ENCODE measurements around a stretch of chr17.

GRCh38 chr17:41532766-41533347 lies 4.7 kb upstream of the KRT19 start:
- PRO-cap = no peak
- RAMPAGE, long total RNA, 2 experiments = no peak in any of the 2 experiments

DNA sequence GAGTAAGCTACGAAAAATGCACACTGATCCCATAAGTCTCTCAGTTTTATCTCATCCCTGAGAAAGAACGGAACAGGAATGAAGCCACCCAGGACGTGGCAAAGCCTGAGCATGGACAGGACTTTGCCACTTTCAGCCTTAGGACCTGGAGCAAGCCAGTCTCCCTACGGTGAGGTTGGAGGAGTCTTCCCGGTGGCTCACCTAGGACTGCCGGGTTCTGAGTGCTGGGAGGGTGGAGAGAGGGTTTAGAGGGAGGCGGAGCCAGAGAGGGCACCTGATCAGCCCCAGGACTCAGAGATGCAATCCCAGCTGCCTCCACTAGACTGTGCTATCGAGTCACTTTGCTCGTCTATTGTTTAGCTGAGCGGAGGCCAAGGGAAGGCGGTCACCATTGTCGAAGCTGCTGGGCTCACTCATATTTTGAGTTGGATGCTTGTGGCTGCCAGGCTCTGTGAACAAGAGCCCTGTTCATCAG lies 7.2 kb downstream of the KRT14 start:
- PRO-cap = unidirectional peak, minus-strand start at position 199 of the sequence
- RAMPAGE, long total RNA, 2 experiments = no peak in any of the 2 experiments

DNA sequence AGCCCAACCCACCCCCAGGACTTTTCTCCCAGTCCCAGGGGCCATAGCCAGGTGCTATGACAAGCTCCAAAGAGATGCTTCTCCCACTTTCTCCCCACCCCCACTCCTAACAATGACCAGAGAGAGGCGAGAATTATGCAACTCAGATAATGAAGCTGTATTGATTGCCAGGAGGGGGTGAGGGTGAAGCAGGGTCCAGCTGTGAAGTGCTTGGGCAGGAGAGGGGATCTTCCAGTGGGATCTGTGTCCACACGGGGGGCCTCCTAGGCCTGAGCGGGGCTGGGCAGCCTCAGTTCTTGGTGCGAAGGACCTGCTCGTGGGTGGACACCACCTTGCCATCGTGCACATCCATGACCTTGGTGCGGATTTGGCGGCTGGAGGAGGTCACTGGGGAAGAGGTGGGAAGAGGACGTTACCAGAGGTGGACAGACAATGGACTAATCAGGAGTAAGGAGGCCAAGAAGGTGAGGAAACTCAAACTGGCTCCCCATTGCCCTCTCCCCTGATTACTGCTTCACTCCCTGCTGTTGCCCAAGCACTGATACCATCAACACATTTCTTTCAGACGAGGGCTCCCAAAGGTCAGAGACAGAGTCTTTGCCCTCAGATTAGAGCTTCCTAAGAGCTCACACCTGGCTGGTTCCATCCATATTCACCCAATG lies 4.4 kb downstream of the KRT14 start:
- PRO-cap = no peak
- RAMPAGE, long total RNA, 2 experiments = no peak in any of the 2 experiments

GRCh38 chr17:41648485-41649088 lies 24.2 kb upstream of the KRT17 start:
- PRO-cap = unidirectional peak, plus-strand start at chr17:41648886
- RAMPAGE, long total RNA, 2 experiments = no peak in any of the 2 experiments

DNA sequence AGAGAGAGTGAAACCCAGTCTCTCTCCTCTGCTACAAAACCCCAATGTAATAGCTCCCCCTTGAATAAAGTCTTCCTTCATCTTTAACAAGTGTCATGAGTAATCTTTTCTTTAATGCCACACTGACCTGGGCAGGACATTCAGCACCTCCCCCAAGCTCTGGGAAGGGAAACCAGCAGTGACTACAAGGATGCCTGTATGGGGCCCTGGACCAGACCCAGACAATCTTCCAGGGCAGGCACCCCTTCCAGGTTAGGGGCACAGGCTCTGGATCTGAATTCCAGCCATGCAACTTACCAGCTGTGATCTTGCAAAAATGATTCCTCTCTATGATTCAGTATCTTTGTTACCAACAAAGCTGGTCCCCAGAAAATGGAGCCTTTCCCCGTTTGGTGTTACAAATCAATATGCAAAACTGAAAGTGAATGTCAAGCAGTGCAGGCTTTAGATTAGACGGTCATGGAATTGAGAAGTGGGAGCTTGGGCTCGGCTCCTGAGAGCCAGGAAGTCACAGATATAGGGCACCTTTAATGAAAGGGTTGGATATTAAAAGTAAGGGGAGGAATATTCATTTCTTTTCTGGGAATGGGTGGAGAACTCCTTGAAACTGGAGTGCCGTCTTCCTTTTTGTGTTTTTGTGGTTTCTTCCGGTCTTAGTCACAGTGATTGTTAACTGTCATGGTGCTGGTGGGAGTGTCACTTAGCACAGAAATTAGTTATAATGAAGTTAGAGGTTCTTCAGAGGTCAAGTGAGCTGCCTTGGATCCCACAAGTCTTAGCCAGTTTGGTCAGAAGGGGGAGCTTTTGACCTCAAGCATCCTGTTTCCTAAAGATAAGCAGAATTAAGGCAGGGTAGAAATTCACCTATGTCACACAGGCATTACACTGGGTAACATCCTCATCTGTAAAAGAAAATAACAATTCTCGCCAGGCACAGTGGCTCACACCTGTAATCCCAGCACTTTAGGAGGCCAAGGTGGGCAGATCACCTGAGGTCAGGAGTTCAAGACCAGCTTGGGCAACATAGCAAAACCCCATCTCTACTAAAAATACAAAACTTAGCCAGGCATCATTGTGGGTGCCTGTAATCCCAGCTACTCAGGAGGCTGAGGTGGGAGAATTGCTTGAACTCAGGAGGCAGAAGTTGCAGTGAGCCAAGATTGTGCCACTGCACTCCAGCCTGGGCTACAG lies 9.7 kb upstream of the EIF1 start:
- PRO-cap = no peak
- RAMPAGE, long total RNA, 2 experiments = no peak in any of the 2 experiments

DNA sequence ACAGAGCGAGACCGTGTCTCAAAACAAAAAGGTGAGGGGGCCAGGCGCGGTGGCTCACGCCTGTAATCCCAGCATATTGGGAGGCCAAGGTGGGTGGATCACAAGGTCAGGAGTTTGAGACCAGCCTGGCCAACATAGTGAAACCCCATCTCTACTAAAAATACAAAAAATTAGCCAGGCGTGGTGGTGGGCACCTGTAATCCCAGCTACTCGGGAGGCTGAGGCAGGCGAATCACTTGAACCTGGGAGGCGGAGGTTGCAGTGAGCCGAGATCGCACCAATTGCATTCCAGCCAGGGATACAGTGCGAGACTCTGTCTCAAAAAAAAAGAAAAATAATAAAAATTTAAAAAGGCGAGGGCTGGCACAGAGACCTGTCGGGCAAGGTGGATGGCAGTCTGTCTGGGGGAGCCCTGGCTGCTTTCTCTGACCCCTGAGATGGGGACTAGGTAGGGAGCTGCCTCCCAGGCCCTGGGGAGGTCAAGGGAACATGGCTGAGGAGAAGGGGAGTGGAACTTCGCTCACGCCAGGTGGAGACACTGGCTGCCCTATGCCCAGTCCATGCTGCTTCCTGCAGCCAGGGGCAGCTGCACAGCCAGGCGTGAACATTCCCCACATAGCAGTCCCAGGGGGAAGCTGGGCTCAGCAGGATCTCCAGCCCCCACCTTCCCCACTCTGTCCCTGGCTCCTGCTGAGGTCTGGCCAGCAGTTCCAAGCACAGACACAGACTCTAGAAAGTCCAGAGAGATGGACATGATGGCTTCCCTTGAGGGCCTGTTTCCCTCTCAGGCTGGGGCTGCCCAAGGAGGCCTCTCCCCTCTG lies 9.6 kb downstream of the JUP start:
- PRO-cap = no peak
- RAMPAGE, long total RNA, 2 experiments = no peak in any of the 2 experiments

- PRO-cap = no peak
- RAMPAGE, long total RNA, 2 experiments = no peak in any of the 2 experiments
Measured at GRCh38 chr17:41777508-41778290, 8.8 kb downstream of the JUP start.

GRCh38 chr17:41919860-41920441 lies 1.2 kb upstream of the ACLY start:
- PRO-cap = no peak
- RAMPAGE, long total RNA, 2 experiments = no peak in any of the 2 experiments

DNA sequence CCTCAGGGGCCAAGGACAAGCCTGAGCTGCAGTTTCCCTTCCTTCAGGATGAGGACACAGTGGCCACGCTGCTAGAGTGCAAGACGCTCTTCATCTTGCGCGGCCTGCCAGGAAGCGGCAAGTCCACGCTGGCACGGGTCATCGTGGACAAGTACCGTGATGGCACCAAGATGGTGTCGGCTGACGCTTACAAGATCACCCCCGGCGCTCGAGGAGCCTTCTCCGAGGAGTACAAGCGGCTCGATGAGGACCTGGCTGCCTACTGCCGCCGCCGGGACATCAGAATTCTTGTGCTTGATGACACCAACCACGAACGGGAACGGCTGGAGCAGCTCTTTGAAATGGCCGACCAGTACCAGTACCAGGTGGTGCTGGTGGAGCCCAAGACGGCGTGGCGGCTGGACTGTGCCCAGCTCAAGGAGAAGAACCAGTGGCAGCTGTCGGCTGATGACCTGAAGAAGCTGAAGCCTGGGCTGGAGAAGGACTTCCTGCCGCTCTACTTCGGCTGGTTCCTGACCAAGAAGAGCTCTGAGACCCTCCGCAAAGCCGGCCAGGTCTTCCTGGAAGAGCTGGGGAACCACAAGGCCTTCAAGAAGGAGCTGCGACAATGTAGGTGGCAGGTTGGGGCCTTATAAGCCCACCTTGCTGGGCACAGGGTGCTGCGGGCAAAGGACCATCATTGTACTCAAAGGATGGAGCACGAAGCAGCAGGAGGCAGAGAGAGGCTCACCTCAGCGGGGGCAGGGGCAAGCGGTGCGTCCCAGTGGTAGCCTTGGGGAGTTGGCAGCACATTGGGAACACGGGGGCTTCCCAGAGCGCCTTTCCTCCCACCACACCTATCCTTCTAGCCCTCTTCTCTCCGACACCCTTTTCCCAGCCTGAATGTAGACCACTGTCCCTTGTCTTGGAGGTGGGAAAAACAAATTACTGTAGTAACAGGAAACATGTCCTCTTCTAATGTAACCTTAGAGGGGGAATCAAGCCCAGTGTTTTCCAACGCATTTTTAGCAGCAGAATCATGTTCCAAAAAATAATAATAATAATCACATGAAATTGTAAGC lies 1.9 kb downstream of the CNP start:
- PRO-cap = no peak
- RAMPAGE, long total RNA, 2 experiments = no peak in any of the 2 experiments

GRCh38 chr17:41976122-41977075 lies 9.8 kb downstream of the CNP start:
- PRO-cap = no peak
- RAMPAGE, long total RNA, 2 experiments = no peak in any of the 2 experiments

DNA sequence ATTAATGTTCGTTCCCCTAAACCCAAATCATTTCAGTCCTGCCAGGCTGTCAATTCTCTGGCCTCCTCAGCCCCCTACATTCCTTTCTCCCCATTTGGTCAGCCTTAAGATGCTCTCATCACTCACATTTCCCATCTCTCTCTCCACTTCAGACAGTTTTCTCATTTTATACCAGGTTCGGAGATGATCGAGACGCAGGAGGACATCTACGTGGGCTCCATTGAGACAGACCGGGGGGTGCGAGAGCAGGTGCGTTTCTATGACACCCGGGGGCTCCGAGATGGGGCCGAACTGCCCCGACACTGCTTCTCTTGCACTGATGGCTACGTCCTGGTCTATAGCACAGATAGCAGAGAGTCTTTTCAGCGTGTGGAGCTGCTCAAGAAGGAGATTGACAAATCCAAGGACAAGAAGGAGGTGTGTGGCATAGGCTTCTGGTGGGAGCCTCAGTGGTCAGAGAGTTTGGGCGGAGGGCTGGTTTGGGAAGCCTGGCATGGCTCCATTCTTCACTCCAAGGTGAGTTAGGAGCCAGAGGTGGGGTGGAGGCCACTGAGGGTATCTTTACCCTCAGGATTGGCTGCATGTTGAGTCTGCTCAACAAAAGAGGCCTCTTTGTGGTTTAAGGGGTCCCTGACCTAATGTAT lies 2.5 kb downstream of the NKIRAS2 start:
- PRO-cap = no peak
- RAMPAGE, long total RNA, 2 experiments = start-site peak on the plus strand in 1 of 2 experiments, centred at position 341 of the sequence, 8 reads per replicate

GRCh38 chr17:42132914-42134321 lies 10.8 kb downstream of the HSPB9 start:
- PRO-cap = bidirectional peak, plus-strand start at chr17:42133233, minus-strand start at chr17:42133059; bidirectional peak, plus-strand start at chr17:42133931, minus-strand start at chr17:42133693
- RAMPAGE, long total RNA, 2 experiments = no peak in any of the 2 experiments

GRCh38 chr17:42153515-42154817 lies 823 bp downstream of the RAB5C start:
- PRO-cap = no peak
- RAMPAGE, long total RNA, 2 experiments = no peak in any of the 2 experiments

- PRO-cap = bidirectional peak, plus-strand start at chr17:42276976, minus-strand start at chr17:42276946
- RAMPAGE, long total RNA, 2 experiments = no peak in any of the 2 experiments
Measured at GRCh38 chr17:42276770-42277466, 727 bp upstream of the STAT5B start.

GRCh38 chr17:42288614-42288933 lies 276 bp downstream of the STAT5A start:
- PRO-cap = no peak
- RAMPAGE, long total RNA, 2 experiments = no peak in any of the 2 experiments

DNA sequence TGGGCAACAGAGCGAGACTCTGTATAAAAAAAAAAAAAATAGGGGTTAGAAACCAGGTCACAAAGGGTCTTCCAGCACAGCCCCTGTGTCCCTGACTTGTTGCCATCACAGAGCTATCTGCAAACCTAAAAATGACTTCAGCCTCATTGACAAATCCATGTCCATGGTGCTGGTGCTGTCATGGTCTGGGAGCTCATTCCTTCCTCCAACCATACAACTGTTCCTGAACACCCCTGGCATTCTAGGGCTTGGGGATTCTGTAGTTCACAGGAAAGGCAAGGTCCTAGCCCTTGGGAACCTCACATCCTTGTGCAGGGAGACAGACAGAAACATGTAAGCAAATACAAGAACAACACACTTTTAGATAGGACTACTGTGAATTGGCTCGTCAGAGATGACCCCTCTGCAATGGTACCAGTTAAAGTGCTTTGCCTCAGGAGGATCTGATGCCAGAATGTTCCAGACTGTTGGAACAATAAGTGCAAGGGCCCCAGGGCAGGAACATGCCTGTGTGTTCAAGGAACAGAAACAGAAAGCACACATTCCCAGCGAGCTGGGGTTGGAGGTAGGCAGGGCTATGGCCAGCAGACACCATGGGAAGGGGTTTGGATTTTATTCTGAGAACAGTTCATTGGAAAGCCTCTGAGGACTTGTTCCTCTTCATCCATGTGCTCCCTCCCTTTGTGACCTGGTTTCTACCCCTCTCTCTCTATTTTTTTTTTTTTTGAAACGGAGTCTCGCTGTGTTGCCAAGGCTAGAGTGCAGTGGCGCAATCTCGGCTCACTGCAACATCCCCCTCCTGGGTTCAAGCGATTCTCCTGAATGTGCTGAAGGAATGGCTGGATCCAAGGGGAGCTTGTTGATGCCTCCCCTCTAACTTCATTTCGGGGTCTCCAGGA lies 6.1 kb downstream of the STAT5A start:
- PRO-cap = no peak
- RAMPAGE, long total RNA, 2 experiments = no peak in any of the 2 experiments

- PRO-cap = no peak
- RAMPAGE, long total RNA, 2 experiments = no peak in any of the 2 experiments
Measured at GRCh38 chr17:42361858-42362315, 26.4 kb downstream of the STAT3 start.

DNA sequence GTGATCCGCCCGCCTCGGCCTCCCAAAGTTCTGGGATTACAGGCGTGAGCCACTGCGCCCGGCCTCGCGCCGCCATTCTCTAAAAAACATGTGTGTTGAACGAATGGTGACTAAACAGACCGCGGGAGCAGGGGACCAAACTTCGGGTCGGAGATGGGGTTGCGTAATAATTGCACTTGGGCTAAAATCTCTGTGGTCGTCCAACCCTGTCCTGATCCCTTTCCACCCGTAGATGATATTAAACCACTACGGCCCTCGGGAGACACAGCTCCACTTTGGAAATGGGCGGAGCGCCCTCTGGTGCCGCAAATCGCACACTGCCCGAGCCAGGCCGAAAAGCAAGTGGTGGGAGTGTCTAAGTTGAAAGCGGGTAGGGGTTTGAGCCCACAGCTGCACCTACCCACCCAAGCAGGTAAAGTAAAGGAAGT lies 17.1 kb downstream of the CAVIN1 start:
- PRO-cap = no peak
- RAMPAGE, long total RNA, 2 experiments = no peak in any of the 2 experiments

DNA sequence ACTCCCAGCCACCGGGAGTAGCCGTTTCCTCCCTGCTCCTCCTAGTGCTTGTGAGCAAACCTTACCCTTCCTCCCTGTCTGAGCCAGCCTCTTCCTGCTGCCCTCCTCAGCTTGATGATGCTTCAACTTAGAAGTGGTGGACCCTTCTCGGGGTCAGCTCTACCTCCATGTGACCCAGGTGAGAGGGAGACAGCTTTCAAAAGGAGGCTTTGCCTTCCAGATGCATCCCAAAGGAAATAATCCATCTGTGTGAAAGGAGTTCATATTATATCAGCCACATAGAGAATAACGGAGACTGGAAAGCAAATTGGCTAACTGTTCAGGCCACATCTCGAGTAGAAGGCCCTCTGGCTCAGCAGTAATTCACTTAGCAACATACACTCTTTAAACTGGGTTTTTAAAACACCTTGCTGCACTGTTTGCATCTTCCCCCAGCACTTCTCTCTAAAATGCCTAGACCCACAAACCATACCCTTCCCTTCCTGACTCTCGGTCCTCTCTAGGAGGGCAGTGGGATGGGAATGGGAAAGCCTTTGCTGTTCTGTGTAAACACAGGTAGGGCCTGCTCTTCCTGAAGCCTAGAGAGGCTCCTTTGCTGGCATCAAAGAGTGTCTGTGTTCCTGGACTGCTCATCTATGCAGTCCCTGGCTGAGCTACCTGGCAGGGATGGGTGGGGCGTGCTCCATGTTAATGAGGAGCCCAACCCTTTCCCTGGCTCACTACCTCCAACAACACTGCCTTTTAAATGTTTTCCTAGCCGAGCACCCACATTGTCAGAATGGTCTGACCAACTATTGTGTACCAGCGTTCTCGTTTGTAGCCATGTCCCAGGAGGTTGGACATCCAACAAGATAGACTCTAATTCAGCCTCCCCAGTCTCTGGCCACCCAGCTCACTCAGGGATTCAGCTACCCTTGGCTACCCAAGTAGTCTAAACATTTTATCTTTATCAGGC lies 26.8 kb upstream of the NAGLU start:
- PRO-cap = no peak
- RAMPAGE, long total RNA, 2 experiments = no peak in any of the 2 experiments

DNA sequence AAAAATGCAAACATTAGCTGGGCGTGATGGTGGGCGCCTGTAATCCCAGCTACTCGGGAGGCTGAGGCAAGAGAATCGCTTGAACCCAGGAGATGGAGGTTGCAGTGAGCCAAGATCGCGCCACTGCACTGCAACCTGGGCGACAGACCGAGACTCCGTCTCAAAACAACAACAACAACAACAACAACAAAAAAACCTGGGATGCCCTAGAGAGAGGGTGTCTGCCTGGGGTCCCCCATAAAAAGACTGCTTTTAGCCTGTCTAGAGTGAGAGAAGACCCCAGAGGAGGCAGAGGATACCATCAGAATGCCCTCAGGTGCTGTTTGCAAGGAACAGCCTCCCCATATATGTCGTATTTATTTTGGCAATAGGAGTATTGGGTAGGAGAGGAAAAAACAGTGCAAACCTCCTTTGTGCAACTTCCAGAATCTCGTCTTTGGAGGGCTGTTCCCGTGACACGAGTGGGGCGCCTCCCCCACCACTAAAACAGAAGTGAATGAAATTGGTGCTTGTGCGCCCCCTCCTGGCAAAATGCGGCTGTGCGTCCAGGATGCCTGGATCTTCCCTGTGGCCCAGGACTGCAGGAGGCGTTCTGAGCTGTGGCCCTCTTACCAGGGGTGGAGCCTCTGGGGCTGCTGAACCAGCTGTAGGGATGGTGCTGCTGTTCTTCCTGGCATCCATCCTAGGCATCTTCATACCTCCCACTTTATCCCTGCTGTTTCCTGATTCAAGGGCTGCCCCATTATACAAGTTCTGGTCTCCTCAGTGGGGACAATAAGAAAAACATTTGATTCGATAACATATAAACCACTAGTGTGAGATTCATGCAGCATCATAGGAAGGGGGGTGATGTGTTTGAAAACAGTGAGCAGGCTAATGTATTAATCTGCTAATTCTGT lies 18.7 kb upstream of the NAGLU start:
- PRO-cap = no peak
- RAMPAGE, long total RNA, 2 experiments = no peak in any of the 2 experiments

Data from body of pancreas (tissue), 2 donors.